Placental pericyte (primary cell): ENCODE results near the genes IRAK1 and OPN1MW.

- CAGE, long polyA plus RNA: no peak
Measured at GRCh38 chrX:153824370-153824632, 6.0 kb downstream of the PDZD4 start.

DNA sequence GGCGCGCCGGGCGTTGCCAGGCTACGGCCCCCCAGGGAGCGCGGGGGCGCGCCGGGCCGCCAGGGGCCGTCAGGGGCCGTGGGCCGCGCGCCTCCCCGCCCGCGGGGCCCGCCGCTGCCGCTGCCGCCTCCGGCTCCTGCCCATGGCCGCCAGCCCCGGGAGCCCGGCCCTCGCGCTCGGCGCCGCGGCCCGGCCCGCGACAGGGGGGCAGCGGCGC, 124 bp upstream of the PDZD4 start:
- CAGE, long polyA plus RNA: no peak

GRCh38 chrX:153921442-153922468, 4.3 kb downstream of the ARHGAP4 start:
- CAGE, long polyA plus RNA: no peak

- CAGE, long polyA plus RNA: no peak
Measured at GRCh38 chrX:153966216-153966862, 5.3 kb downstream of the HCFC1 start.

GRCh38 chrX:153970897-153971668, 535 bp downstream of the HCFC1 start:
- CAGE, long polyA plus RNA: no peak

DNA sequence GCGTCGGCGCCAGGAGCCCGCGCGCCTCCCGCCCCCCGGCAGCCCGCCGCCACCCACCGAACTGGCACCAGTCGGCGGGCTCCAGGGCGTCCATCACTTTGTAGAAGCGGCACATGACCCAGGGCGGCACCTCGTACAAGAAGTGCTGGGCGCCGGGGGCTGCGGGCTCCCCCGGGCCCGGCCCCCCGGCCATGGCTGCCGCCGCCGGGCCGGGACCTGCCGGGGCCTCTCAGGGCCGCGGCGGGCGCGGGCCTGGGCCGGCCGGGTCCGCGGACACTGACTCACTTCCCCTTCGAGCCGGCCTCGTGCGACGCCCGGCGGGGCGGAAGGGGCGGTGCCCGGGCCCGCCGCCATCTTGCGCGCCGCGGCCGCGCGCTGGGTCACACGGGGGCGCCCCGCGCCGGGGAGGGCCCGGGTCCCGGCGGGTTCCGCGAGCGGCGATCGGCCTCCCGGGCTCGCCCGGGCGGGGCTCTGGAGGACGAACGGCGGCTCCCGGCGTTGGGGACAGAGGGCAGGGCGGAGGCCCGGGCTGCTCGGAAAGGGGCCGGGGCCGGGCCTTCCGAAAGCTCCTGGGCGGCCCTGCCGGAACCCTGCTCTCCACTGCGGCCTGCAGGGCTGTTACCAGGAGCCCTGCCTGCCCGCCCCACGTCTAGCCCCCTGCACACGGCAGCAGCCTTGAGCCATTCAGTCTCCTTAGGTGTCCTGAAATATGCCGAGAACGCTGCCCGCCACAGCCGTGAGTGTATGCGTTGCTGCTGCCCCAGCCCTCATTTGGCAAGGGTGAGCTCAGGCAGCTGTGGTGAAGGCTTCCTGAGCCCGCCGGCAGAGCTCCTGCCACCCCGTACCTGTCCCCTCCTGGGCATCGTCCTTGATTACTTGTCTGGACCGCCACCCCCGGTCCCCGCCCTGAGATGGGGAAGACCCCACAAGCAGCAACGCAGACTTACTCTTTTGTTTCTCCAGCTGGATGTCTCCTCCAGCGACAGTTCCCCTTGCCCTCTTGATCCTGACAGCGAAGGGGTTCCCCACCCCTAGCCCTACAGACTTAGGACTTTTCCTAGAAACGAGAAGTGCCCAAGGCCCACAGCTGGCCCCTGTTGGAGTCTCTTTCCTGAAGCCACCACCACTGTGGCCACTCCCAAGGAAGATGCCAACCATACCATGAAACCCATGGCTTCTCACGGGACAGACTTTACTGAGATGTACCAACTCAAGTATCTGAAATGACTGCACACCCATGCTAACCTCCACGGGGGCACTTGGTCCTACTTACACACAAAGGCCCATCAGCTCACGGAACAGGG, at the start of gene IRAK1:
TSS of gene IRAK1 (minus strand) at position 283 of the 1,304 bp plus-strand sequence.
- CAGE, long polyA plus RNA: no peak

DNA sequence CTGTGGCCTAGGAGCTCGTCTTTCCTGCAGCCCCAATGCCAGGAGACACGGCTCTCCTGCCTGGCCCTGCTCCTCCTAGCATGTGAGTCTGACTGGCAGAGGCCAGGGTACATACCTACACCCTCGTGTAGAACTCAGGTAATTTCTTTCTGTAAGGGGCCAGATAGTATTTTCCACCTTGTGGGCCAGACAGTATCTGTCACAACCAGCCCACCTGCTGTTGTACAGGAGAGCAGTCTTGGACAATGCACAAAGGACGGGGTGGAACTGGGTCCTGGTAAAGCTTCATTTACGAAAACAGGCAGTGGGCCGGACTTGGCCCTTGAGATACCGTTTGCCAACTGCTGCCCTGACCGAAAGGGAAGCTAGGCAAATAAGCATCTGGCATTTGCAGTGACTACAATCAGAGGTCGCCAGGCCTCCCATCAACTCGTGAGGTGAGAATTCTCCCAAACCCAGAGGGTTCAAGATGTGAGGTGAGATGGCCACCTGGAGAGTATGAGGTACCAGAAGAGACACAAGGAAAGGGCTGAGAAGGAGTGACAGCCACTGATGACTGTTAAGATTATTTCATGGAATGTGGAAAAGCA, 29.8 kb upstream of the IRAK1 start:
- CAGE, long polyA plus RNA: no peak

GRCh38 chrX:154076779-154077798, 20.4 kb downstream of the MECP2 start:
- CAGE, long polyA plus RNA: no peak

- CAGE, long polyA plus RNA: no peak
Measured at GRCh38 chrX:154091376-154092048, 6.0 kb downstream of the MECP2 start.

DNA sequence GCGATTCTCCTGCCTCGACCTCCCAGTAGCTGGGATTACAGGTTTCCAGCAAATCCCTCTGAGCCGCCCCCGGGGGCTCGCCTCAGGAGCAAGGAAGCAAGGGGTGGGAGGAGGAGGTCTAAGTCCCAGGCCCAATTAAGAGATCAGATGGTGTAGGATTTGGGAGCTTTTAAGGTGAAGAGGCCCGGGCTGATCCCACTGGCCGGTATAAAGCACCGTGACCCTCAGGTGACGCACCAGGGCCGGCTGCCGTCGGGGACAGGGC, at the start of gene OPN1MW:
TSS of gene OPN1MW (plus strand) at position 195 of the 265 bp plus-strand sequence.
- CAGE, long polyA plus RNA: no peak

DNA sequence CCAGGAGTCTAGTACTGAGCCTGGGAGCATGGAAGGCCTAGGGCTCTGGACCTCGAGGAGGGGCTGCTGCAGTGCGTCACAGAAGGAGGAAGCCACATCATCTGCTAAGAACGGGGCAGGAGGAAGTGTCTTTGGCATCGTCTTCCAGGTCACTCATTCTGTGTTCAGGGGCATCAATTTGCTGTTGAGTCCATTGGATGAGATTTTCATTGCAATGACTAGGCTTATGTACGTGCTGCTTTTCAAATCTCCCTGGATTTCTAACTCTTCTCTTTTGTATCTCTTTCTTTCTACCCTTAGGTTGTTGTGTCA, 38.5 kb downstream of the TKTL1 start:
- CAGE, long polyA plus RNA: no peak

DNA sequence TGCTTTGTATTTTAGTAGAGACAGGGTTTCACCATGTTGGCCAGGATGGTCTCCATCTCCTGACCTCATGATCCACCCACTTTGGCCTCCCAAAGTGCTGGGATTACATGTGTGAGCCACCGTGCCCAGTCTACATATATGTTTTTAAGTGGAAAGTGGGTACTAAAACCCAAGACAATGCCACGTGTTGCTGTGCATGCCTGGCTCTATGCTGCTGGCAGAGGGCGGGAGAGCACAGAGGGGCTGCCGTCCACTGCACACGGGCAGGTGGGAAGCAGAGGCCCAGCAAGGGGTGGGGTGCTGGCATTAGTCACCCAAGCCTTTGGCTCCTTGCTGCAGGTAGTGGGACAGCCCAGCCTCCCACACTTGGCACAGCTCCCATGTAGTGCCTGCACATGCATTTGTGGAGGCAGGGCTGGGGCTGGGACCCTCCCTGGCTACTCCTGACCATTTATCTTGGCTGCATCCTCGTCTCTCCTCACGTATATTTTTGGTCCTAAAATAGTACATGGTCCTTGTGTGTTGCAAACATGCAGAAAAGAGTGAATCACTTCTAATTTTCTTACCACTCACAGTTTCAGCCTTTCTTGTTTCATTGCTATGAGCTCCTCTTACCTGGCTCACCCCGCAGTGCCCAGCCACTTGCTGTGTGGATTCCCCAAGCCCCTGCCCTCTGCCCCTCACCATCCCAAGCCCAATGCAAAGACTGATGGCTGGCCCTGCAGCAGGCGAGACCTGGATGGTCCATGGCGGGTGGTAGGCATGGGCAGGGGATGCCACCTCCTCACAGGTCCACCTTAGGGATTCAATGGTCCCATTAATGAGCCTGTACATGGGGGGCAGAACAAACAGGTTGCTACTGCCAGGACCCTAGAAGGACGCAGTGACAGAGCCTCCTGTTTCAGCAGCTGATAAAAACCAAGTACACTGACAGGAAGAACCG, 3.7 kb downstream of the EMD start:
- CAGE, long polyA plus RNA: no peak

GRCh38 chrX:154383494-154383972, 4.4 kb downstream of the EMD start:
- CAGE, long polyA plus RNA: no peak

GRCh38 chrX:154419269-154420572, 8.4 kb downstream of the TAFAZZIN start:
- CAGE, long polyA plus RNA: no peak

DNA sequence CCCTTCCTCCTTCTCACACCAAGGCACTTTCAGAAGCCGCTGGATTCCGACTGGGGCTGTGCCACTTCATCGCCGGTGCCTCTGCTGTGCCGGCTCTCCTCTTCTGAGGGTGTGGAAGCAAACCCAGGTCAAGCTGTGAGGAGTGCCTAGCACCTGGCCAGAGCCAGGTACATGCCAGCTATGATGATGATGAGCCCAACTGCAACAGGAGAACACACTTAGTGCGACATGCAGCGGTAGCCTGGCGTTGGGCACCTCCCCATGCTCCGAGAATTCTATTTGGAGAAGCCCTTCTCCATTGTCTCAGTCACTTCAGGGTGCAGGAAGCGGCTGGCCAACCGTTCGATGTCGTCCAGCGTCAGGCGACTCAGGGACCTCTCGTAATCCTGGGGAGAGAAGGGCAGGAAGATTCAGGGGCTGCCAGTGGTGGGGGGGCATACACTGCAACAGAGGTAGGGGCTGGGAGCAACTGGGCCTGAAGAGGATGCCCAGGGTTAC, 1.1 kb downstream of the UBL4A start:
- CAGE, long polyA plus RNA: no peak

- CAGE, long polyA plus RNA: no peak
Measured at GRCh38 chrX:154541636-154542777, 4.6 kb downstream of the G6PD start.

- CAGE, long polyA plus RNA: no peak
Measured at GRCh38 chrX:154713055-154713293, 37.9 kb downstream of the GAB3 start.

DNA sequence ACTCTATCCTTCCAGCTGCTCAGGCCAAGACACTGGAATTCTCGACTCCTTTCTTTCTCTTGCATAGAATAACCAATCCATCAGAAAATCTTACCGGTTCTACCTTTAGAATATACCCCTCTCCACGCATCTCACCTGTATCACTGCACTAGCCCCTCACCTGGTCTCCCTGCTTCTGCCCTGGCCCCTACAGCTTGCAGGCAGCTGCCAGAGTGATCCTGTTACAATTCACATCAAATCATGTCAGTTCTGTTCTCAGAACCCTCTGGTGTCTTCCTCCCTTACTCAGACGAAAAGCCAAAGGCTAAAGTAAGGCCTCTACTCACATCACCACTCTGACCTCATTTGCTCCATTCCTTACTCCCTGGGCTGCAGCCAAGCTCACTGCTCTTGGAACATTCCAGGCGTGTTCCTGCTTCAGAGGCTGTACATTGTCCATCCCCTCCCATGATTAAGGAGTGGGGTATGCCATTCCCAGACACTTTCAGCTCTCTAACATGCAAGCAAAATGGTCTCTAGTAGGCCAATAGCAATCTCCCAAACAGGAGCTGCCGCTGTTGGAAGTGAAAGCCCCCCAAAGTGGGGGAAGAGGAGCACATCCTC, 15.3 kb downstream of the GAB3 start:
- CAGE, long polyA plus RNA: no peak

GRCh38 chrX:154761352-154762287, 1.0 kb upstream of the DKC1 start:
- CAGE, long polyA plus RNA: no peak

GRCh38 chrX:154799120-154800367, 5.7 kb downstream of the MPP1 start:
- CAGE, long polyA plus RNA: no peak